GM23338 (cell line): Measurements from ENCODE around the genes SH2D4B and BMPR1A.

- PRO-cap, result unidirectional peak, plus-strand start at chr10:80504219
- RAMPAGE, long total RNA, result no peak
Observed at GRCh38 chr10:80504009-80504913, 33.4 kb upstream of the SH2D4B start.

DNA sequence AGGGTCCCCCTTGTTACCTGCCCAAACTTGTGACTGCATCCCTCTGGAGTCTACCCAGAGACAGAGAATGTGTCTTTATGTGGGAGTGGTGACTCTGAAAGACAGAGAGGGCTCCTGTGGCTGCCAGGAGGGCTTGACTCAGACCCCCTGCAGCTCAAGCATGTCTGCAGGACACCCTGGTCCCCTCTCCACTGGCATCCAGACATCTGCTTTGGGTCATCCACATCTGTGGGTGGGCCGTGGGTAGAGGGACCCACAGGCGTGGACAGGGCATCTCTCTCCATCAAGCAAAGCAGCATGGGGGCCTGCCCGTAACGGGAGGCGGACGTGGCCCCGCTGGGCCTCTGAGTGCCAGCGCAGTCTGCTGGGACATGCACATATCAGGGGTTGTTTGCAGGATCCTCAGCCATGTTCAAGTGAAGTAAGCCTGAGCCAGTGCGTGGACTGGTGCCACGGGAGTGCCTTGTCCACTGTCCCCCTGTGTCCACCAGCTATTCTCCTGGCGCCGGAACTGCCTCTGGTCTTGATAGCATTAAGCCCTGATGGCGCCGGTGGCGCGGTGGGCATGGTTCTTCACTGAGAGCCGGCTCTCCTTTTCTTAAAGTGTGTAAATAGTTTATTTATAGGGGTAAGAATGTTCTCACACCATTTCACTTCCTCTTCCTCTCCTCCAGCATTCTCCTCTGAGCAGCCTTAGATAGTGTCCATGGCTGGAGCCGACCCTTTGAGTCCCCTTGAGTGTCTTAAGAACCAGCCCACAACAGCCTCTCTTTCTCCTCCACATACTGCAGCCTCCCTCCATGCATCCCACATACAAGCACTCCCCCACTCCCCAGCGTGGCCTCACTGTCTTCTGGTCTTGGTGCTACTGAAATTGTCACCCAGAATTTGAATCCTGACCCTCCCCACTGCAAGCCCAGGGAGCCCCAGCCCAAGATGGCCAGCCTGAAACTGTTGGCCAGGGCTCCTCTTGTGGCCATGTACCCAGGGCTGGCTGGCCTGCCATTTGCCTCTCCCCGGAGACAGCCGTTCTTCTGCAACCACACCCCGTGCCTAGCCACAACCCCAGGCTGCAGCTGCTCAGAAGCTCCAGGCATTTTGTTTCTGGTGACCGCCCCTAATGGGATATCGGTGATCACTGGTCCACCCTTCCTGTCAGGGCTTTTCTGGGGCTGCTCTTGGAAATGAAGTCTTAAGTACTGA lies 19.2 kb upstream of the SH2D4B start:
- PRO-cap, result no peak
- RAMPAGE, long total RNA, result no peak

- PRO-cap, result no peak
- RAMPAGE, long total RNA, result no peak
Observed at GRCh38 chr10:80537521-80537961, at the start of gene SH2D4B. TSS of gene SH2D4B (plus strand) at chr10:80537902.

DNA sequence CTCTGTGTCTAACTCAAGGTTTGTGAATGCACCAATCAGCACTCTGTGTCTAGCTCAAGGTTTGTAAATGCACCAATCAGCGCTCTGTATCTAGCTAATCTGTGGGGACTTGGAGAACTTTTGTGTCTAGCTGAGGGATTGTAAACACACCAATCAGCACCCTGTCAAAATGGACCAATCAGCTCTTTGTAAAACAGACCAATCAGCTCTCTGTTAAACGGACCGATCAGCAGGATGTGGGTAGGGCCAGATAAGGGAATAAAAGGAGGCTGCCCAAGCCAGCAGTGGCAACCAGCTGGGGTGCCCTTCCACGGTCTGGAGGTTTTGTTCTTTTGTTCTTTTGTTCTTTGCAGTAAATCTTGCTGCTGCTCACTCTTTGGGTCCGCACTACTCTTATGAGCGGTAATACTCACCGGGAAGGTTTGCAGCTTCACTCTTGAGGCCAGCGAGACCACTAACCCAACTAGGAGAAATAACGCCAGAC lies 90.2 kb upstream of the NRG3 start:
- PRO-cap, result no peak
- RAMPAGE, long total RNA, result no peak

GRCh38 chr10:81875295-81875971 lies 439 bp downstream of the NRG3 start:
- PRO-cap, result bidirectional peak, plus-strand start at chr10:81875528, minus-strand start at chr10:81875258
- RAMPAGE, long total RNA, result no peak

DNA sequence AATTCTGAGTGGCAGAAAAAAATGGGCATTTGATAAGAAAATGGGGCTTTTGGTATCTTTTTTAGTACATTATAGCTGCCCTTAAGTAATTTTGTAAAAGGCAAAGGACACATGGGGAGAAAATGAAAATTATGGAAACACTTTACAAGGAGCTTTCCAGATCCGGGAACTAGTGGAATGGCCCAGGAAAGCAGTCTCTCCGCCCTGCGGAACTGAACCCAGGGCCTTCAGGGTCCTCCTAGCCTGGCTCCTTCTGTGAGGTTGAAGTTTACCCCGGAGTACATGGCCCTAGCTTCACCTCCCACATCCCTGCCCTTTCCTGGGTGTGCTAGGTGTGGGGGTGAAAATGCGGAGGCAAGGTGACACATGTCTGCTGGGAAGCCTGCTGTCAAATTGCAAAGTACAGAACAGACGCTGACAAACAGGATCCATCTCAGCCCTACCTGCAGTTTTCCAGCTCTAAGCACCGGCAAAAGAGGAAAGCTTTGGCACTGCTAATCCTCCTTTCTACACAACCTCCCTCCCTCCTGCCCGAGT lies 14.6 kb upstream of the GPR15LG start:
- PRO-cap, result no peak
- RAMPAGE, long total RNA, result no peak

GRCh38 chr10:84329969-84331110 lies 2.0 kb downstream of the CCSER2 start:
- PRO-cap, result no peak
- RAMPAGE, long total RNA, result no peak

DNA sequence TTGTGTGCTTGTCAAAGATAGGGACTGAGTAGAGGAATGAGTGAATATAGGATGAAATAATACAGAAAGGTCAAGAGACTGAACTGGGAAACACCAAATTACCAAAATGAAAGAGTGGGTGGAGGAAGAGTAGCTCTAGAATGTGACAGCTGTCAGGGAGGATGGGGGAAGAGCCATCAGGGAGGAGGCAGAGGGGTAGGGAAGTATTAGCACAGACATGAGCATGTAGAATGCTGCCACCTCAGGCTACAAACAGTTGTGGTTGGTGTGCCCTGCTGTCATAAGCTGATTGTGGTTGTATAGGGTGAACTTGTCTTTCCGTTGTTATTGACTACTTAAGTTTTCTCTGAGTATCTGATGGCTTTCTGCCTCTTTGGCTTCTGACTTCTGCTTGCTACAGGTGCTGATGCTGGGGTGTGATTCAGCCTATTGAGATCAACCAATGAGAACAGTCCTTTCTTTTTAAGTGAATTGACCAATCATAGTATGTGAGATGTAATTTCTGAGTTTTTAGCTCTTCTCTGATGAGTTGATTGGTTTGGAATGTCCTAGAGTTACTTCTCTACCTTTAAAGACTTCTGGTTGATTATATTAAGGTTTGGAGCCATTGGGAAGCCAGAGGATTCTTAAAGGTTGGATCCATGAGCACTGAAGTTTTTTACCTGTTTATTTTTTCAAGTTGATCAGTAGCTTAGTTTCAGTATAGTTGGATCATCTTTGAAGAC lies 5.7 kb downstream of the CCSER2 start:
- PRO-cap, result no peak
- RAMPAGE, long total RNA, result no peak

GRCh38 chr10:85643675-85644225 lies 722.8 kb downstream of the GRID1 start:
- PRO-cap, result no peak
- RAMPAGE, long total RNA, result no peak

- PRO-cap, result no peak
- RAMPAGE, long total RNA, result no peak
Observed at GRCh38 chr10:85946977-85947536, 419.5 kb downstream of the GRID1 start.

DNA sequence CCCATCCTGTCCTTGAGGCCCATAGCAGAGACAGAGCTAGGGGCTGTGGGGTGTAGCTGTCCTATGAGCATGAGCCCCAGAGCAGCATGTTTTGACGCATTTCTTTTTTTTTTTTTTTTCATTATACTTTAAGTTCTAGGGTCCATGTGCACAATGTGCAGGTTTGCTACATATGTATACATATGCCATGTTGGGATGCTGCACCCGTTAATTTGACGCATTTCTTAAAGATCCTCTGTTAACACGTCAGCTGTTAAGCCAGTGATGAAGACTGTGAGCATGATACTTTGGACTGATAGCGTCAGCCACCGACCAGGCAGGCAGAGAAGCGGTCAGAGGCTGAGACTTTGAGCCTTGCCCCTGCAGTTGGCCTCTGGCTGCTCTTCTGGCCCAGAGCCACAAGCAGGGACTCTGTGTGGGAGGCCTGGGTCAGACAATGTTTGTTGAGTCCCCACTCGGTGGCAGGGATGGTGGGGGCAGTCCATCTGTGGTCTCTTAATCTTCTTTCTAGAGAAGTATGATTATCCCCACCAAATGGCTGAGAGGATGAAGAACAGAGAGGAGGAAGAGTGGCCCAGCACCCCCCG lies 203.2 kb downstream of the GRID1 start:
- PRO-cap, result no peak
- RAMPAGE, long total RNA, result no peak

- PRO-cap, result no peak
- RAMPAGE, long total RNA, result no peak
Observed at GRCh38 chr10:86599696-86600162, 54.6 kb upstream of the OPN4 start.

GRCh38 chr10:86667218-86667847 lies 978 bp upstream of the LDB3 start:
- PRO-cap, result no peak
- RAMPAGE, long total RNA, result no peak

- PRO-cap, result no peak
- RAMPAGE, long total RNA, result no peak
Observed at GRCh38 chr10:86701121-86701501, 32.8 kb downstream of the LDB3 start.

DNA sequence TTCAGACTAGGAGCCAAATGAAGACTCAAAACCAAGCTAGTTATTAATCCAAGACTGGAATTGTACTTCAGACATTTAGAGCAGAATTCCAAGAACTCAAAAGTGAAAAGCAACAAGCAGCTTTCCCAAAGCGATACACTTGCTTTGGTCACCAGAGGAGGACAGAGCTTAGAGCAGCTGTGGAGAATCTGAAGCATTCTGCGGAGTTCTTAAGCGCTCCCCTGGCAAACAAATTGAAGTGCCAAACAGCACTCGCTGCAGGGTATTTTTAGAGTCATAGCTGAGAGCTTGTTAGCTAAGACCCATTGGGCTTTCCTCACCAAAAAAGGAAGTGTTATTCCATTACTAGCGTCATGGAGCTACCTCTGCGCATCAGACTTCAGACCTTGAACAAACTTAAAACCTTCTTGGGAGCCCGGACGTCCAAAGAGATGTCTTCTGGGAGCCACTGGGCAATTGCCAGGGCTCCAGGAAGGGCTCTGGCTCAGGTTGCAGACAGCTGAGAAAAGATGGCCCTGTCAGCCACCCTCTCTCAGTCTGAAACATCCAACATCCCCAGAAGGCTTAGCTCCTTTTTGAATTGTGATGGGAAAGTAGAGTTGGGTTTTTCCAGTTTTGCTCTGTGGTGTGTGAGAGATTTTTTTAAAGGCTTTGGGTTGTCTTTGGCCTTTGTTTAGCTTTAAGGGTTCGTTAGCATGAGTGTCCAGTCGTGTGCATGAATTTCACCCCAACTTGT lies 23.1 kb upstream of the BMPR1A start:
- PRO-cap, result no peak
- RAMPAGE, long total RNA, result no peak

- PRO-cap, result no peak
- RAMPAGE, long total RNA, result no peak
Observed at GRCh38 chr10:86740804-86741003, 15.7 kb upstream of the BMPR1A start.

DNA sequence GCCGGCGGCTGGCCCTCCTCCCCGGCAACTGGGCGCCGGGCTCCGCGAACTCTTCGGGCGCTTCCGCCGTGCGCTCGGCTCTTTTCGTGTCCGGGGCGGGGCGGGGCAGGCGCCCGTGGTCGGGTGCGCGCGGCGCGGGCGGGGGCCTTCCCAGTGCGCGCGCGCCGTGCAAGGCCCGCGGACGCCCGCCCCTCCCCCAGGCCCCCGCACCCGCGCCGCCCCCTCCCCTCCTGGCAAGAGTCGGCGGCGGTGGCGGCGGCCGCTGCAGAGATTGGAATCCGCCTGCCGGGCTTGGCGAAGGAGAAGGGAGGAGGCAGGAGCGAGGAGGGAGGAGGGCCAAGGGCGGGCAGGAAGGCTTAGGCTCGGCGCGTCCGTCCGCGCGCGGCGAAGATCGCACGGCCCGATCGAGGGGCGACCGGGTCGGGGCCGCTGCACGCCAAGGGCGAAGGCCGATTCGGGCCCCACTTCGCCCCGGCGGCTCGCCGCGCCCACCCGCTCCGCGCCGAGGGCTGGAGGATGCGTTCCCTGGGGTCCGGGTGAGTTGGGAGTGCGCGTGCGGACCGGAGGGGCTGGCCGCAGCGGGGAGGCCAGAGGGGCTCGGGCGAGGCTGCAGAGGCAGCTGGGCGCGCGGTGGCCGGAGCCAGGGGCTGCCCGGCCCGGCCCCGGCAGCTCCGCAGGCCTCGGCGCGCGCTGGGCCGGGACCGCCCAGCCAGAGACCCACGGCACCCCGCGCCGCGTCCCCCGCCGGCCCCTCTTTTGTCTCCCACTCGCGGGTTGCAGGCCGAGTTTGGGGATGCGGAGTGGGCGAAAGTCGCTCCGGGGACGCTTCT lies at the start of gene BMPR1A:
Gene BMPR1A (plus strand): TSS at position 236 of the 830 bp plus-strand sequence.
- PRO-cap, result bidirectional peak, plus-strand start at position 80 of the sequence, minus-strand start outside the sequence; bidirectional peak, plus-strand start at position 387 of the sequence, minus-strand start at position 273 of the sequence; bidirectional peak, plus-strand start at position 464 of the sequence, minus-strand start at position 454 of the sequence; bidirectional peak, plus-strand start at position 590 of the sequence, minus-strand start at position 518 of the sequence
- RAMPAGE, long total RNA, result no peak

DNA sequence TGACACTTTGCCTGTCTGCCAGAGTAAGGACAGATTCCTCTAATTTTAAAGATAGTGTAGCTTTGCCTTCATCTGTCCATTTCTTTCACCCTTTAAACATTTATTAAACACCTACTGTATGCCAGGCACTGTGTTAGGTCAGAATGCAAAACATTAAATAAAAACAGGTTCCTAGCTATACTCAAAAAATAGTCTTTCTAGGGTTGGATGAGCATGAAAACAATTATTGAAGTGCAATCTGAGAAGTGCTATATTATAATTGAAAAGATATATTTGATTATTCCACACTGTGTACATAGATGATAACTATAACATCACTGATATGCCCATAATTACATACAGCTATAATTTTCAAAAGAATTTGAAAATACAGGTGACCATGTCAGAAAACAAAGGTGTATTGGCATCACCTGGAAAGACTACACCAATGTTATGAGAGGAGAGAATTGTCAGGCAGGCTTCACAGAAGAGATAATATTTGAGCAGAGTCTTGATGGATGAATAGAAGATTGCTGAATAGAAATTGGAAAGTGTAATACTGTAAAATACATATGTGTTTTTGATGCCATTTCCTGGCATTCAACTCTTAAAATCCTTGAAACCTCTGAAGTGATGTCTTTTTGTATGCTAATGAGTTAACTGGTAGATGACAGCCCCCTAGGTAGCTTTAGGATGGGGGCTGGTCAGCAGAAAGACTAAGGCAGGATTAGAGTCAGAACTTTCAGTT lies 84.8 kb downstream of the BMPR1A start:
- PRO-cap, result no peak
- RAMPAGE, long total RNA, result no peak

DNA sequence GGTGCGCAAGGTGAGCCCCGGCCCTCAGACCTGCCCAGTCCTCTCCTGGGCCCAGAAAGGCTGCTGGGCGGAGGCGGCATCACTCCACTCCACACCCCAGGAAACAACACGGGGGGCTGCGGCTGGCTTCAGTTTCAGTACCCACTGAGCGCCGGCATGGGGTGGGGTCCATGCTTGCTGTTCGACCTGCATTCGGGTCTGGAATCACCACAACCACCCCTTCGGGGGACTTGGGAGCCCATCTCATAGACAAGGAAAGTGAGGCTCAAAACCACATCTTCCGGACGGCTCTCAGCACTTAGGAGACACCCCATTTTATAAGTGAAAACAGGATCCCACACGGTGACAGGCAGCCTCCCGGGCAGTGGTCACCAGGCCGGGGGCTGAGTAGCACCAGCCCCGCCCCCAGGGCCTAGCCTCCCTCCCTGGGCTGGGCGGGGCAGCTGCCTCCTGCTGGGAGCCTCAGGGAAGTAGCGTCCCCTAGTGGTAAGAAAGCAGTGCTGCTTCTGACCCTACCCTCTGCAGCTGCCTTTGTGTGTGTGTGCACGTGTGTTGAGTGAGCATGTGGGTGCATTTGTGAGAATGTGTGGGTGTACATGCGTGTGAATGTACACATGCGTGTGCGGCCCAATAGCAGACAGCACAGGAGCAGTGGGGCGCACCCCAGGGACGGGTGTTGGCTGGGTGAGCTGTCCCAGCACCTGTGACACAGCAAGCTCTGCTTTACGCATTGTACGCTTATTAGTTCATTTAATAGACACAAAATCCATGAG lies 1.9 kb downstream of the SNCG start:
- PRO-cap, result unidirectional peak, plus-strand start at position 506 of the sequence
- RAMPAGE, long total RNA, result no peak

- PRO-cap, result no peak
- RAMPAGE, long total RNA, result no peak
Observed at GRCh38 chr10:87062563-87063091, 32.0 kb downstream of the GLUD1 start.